Skin of body (tissue), 2 donors: ENCODE measurements around a stretch of chr2.

DNA sequence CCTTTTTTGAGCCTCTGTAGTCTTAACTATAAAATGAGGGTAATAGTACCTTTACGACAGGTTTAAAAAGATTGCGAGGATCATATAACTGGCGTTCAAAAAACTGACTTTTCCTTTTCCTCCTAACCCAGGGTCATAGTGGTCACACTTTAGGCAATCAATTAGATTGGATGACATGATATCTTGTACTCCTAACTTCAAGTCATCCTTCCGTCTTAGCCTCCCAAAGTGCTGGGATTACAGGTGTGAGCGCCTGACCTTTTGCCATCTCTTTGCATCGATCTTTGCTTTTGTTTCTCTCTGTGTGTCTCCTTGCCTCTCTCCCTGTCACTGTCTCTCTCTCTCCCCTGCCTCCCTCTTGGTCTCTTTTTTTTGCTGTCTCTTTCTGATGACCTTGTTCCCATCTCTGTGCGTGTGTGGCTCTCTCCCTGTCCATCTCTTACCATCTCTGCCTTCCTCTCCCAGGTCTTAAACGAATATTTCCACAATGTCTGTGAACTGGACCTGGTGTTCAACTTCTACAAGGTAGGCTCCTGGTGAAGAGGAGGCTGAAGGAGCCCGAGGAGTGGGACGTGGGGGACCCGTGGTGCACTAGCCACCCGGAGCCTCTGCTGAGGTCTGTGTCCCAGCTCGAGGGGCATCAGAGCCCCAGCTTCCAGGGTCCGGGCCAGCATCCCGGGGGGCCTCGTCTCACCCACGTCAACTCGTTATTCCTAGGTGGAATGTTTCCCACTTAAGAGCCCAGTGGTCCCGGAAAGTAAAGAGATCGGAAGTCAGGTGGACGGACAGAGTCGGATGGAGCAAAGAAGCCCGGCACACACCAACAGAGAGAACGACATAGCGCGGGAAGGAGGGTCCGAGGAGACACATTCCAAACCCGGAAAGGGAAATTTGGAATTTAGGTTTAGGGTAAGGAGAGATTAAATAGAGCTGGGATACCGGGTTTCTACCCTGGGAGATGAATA, 725 bp downstream of the PNPT1 start:
- RAMPAGE, long total RNA: no peak

DNA sequence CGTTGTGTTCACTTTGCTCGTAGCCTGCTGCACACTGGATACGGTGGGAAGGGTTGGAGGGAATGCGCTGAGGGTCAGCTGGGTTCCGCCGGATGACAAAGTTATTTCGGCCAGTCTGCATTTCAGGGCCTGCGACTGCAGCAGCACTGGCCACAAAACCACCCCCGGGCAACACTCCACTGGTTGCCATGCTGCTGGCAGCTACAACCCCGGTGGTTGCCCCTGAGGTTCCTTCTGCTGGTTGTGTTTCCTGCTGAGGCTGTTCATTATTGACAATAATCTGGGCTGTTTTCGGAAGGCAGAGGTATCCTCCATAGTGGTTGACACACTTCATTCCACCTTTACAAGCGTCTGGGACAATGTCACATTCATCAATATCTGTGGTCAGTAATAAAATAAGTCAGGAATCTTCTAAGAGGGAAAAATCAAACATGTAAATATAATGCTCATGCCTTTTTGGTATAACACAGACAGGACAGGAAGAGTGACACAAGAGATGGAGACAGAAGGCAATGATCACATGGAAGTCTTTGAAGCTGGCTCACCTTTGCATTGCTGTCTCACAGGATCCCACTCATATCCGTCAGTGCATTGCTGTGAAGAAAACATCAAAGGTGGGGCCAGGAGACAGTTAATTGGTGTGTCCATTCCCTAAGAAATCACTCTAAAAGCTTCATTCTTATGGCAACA, 5.8 kb downstream of the EFEMP1 start:
- RAMPAGE, long total RNA: no peak

GRCh38 chr2:56185190-56185618, 1.4 kb downstream of the CCDC85A start:
- RAMPAGE, long total RNA: no peak

GRCh38 chr2:56236146-56236514, 52.3 kb downstream of the CCDC85A start:
- RAMPAGE, long total RNA: no peak

- RAMPAGE, long total RNA: no peak
Observed at GRCh38 chr2:56448908-56449397, 265.2 kb downstream of the CCDC85A start.

DNA sequence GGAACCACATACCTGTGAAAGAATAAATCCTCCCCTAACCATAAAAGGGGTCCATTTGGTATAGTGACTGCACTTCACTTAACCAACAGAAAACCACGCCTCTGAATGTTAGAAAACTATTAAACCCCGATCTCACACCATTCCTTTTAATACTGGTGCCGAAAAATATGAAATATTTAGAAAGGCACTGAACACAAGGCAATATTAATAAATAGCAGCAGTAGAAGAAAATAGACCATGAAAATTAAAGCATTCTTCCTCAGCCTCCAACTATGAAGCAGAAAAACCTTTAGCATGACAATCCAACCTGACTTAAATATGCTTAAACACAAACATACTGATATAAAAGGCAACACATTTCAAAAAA, 700.3 kb upstream of the VRK2 start:
- RAMPAGE, long total RNA: no peak

DNA sequence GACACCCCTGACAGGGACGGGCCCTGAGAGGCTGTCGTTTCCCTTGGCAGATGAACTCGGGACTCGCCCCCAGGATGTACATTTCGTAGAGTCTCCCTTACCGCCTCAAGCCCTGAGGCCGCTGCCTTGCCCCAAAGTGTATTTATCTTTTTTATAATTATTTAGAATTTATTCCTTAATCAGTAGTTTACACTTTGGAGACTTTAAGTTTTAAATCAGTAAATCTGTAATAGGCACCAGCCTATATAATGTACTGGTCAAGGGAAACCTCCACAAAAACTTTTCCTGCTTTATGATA, 738 bp downstream of the VRK2 start:
- RAMPAGE, long total RNA: no peak

DNA sequence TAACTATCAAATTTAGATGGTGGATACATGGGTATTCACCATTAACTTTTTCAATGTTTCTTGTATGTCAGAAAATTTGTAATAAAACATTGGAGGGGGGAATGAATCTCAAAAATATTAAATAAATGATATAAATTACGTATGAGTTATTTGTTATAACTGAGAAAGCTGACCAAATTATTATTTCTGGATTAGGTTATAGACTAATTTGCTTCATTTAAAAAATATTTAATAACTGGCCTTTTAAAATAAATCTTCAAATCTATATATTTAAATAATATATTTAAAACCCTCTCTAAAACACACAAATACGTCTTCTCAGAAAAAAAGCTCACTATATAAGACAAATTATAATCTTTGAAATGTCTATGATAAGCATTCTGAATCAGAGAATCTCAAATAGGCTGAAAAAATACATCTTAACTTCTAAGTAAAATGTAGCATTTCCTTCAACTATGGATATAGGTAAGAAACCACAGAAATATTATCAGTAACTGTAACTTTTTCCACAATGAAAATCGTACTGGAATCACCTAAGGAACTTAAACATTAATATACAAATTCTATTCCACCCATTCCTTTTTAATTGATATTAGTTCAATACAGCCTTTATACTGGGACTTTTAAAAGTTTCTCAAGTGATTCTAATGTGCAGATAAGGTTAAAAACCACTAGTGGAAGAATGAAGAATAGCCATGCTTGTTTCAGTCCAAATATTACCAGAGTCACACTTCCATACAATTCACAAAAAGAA, 59.3 kb downstream of the FANCL start:
- RAMPAGE, long total RNA: no peak

DNA sequence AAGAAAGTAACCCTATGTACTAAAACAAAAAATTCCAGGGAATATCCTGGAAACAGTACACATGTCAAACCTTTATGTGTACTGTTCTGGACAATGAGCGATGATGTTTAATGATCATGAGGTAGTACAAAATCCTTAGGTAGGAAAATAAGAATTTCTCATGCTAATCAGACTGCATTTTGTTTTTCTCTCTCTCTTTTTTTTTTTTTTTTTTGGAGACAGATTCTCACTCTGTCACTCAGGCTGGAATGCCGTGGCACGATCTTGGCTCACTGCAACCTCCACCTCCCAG, 233.1 kb upstream of the FANCL start:
- RAMPAGE, long total RNA: no peak

DNA sequence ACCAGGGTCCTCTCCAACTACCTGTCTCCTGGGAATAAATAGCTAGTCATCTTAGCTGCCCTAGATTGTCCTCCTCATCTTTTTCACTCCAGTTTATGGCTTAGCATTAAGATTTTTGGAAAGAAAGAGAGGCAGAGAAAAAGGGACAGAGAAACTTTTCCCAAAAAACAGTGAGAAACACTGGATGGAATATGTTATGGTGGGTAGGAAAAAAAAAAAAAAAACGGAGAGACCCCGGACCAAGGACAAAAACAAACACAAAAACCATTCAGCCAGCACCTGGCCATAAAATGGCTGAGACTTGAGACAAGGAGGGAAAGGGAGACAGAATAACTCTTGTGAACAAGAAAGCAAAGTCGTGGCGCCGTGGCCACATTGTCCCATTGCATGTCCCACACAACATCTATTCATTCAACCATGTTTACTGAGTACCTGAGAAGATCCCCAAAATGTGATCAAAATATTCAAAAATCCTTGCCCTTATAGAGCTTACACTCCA, 638.6 kb downstream of the BCL11A start:
- RAMPAGE, long total RNA: no peak

DNA sequence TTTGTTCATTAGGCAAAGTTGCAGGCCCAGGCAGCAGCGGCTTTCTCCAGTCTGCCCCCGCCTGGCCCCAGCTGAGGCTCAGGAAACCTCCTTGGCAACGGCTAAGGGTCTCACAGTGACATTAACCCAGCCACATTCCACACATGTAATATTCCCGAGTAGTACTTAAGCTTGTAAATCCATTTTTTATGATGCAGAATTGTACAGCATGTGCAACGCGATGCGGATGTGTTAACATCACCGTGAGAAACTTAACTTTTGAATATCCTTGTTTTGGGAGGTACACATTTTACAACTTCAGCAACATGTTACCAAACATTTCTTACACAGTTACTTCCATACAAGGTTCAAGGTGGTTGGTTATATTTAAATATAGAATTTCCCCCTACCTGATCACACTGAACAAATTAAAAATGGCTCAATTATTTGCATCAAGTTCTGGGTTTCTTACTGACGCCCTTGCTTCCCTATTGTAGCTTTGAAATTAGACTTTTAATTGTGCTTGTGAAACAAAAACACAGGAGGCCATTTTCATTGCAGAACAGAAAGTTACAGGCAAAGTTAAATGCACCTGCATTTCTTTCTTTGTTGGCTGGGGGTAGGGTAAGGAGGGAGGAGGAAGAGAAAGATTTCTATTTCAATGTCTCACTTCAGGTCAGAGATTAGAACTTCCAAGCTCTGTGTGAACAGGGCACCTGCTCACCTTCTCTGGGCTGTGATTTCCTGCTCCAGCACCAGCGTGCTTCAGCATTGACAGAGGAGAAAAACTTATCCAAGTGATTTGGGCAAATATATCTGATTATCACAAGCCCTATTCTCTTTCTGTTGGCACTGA, 199.7 kb downstream of the BCL11A start:
- RAMPAGE, long total RNA: no peak

DNA sequence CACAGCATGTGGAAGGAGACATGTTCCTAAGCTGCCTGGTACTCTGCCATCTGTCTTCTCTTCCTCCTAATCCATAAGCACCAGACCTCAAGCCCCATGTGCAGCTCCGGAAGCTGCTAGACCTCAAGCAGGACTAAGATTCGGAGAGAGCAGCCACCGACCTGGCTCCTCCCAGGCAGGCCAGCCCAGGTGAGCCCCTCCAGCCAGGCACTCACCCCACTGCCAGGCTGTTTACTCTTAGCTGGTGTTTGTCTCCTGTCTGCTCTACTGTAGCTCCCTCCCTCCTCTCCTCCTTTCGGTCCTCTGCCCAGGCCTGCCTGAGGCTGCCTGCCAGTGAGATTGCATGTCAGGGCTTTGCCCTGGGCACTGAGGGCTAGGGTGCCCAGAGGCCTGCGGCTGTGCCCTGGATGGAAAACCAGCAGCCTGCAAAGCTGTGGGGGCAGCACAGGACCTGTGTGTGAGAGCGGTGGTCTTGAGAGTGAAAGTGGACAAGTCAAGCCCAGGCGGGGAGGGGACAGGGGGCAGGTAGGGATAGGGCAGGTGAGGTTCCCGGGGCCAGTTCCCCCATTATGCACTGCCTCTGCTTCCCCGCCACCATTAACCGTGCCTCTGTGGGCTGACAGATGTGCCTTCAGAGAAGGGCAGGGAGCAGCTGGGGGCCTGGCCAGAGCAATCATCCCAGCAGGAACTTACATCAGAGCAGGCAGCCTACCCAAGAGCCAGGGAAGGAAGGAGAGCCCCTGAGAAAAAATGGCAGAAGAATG, 53.5 kb downstream of the BCL11A start:
- RAMPAGE, long total RNA: no peak

DNA sequence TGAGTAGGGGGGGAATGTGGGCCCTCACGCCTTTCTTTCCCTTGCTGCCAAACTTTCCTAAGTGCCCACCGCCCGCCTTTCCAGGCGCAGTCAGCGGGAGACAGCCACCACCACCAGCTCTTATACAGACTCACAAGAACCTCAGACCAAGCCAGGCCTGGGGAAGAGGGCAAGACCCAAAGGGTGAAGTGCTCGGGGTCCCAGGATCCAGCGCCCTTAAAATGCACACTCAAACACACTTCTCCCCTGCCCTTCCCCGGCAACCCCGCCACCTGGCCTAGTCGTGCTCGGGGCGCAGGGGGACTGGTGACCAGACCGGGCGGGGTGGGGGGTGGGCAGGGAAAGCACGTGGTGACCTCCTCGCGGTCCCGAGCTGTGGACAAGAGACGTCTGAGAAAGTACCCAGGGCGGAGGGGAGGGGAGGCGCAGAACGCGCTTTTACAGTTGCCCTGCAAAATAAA, 2.3 kb downstream of the BCL11A start:
- RAMPAGE, long total RNA: no peak

DNA sequence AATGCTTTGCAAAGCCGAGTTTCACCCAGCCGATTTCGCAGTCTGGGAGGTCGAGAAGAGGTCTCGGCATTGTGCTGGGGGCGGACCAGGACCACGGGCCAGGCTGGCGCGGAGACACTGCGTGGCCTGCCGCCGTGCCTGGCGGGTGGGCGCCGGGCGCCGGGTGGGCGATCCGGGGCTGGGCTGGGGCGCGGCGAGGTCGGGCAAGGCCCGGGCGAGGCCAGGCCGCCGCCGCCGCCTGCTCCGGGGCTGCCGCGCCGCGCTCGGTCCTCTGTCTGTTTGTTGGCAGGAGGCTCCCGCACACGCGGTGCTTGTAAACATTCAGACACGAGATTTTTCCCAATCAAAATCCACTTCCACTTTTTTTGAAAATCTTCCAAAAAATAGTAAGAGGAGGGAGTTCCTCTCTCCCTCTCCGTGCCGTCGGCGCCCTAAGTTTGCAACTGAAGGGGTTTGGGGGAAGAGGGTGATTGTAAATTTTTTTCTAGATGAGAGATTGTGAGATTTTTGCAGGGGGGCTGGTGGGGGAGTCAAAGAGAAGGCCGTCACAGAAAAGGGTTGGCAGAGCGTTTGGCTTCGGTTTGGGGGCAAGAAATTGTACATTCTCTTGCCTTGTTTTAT, 1.7 kb downstream of the BCL11A start:
- RAMPAGE, long total RNA: no peak

GRCh38 chr2:60555815-60556201, 2.4 kb upstream of the BCL11A start:
- RAMPAGE, long total RNA: no peak

- RAMPAGE, long total RNA: no peak
Observed at GRCh38 chr2:60644734-60645415, 91.4 kb upstream of the BCL11A start.

- RAMPAGE, long total RNA: no peak
Observed at GRCh38 chr2:60840820-60841434, 40.4 kb upstream of the REL start.

DNA sequence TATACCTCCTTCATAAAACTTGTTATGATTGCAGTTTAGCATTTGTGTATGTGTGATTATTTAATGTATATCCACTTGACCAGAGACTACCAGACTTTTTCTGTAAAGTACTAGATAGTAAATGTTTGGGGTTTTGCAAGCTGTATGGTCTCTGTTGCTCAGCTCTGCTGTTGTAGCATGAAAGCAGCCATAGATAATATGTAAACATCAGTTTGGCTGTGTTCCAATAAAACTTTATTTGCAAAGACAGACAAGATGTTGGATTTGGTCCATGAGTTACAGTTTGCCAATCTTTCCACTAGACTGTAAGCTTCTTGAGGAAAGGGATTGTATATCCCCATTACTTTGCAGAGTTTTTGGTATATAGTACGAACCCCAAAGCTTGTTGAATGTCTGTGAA, 17.1 kb downstream of the REL start:
- RAMPAGE, long total RNA: no peak

DNA sequence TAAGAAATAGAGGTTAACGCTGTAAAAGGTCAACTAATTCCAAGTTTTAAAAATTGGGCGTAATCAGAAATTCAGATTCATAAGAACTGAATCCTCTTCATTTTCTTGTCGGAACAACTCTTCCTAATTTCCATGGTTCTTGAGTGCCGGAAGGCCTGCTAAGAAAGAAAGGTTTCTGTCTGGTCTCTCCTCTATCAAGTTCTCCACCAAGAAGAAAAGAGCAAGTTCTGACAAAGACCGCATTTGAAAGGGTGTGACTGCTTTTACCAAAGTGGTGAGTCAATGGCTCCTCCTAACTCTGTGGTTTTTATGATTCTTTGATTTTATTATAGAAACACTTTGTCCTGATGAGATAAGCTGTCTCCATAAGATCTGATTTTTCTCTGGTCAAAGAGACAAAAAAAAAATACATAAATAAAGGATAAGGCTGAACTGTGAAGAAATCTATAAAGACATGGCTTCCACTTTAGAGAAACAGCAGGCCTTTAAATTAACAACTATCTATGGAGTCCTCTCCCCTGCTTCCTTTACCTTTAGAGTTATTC, 67.5 kb downstream of the REL start:
- RAMPAGE, long total RNA: no peak

DNA sequence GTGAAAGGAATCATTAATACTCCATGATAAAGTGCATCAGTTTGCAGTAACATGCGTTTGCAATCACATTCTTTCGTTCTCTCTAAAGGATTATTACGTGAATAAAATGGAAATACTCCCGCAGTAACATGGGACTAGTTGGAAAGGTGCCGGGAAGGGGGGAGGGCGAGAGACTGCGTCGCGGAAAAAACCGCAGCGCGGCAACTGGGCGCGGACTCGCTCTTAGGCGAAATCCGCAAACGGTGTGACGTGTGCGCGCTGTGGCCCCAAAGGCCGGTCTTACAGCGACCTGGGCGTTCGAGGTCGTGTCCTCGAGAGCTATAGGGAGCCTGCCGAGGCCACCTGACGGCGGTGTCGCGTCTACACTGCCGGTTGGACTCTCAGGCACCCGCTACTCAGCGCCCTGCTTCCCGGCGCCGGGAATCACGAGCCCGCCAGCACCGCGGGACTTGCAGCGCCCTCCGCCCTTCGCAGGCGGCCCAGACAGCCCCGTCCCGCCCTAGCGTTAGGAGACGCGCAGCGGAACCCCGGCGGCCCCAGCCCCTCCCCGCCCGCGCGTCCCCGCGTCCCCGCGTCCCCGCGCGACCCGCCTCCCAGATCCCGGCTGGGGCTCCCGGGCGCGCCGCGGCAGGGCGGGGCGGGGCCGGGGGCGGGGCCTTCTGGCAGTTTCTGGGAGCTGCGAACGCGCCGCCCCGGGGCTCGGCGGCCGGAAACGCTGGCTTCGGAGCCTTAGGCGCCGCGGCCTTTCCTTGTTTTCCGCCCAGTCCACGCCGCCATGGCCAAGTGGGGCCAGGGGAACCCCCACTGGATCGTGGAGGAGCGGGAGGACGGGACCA, 15.0 kb downstream of the C2orf74 start:
- RAMPAGE, long total RNA: no peak